Mesenchymal stem cell of the bone marrow (primary cell): Measurements from ENCODE around the gene NAP1L5.

DNA sequence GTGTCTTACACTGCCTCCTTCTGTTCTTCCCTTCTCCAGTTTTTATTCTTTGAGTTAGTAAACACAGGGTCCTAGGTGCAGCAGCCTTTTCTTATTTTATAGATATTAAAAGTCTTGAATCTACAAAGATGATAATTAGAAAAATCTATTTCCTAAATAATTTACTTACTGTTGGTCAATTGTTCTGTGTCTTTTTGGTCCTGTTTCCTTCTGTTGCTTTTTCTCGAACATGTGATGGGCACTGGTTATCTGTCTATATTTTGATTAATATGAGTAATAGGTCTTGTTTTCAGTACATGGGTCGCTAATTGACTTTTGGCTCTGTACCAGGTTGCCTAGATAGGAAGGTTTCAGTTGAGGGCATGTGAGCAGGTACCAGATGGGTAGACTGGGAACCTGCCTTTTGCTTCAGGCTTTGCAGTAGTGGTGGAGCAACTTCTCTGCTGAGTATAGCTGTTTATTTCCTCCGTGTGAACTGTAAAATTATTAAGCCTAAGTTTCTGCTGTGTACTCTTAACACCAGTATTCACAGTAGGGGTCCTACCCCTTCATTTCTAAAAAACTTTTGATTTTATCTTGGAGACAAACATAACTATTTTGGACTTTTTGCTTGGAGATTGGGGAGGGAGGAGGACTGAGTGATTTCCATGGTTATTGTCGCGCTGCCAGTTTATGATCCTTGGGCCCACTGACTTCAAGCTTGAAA, 1.3 kb downstream of the NUDT9 start:
- CAGE, long polyA plus RNA, result no peak

- CAGE, long polyA plus RNA, result no peak
These were observed 28.0 kb downstream of the DMP1 start for GRCh38 chr4:87678142-87678367.

DNA sequence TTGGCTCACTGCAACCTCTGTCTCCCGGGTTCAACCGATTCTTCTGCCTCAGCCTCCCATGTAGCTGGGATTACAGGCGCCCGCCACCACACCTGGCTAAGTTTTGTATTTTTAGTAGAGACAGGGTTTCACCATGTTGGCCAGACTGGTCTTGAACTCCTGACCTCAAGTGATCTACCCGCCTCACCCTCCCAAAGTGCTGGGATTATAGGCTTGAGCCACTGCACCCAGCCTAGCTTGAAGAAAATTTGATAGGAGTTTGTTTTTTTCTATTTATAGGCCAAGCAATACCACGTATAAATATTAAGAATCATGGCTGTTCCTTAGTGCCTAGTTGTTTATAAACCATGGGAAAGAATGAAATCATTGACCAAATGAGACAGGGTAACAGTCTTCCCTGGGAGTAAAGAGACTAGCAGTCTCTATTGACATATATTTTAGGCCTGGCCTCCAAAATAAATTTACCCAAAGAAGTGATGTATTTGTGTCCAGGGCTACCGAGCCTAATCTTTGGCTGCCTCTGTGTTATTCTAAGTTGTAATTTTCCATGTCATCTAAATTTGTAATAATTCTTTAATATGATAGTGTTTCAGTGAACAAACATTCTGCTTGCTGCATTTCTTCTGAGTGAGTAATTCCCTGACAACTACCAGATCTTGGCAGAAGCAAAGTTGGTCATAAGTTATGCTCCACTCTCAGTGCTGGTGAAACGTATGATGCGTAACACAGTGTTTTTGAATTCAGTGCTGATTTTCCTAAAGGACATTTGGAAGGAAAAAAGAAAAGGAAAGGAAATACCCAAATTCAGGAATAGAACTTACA, 10.3 kb downstream of the PKD2 start:
- CAGE, long polyA plus RNA, result no peak

GRCh38 chr4:88361282-88361764, 17.3 kb upstream of the HERC6 start:
- CAGE, long polyA plus RNA, result no peak

- CAGE, long polyA plus RNA, result no peak
These were observed 4.0 kb downstream of the HERC6 start for GRCh38 chr4:88382538-88383195.

DNA sequence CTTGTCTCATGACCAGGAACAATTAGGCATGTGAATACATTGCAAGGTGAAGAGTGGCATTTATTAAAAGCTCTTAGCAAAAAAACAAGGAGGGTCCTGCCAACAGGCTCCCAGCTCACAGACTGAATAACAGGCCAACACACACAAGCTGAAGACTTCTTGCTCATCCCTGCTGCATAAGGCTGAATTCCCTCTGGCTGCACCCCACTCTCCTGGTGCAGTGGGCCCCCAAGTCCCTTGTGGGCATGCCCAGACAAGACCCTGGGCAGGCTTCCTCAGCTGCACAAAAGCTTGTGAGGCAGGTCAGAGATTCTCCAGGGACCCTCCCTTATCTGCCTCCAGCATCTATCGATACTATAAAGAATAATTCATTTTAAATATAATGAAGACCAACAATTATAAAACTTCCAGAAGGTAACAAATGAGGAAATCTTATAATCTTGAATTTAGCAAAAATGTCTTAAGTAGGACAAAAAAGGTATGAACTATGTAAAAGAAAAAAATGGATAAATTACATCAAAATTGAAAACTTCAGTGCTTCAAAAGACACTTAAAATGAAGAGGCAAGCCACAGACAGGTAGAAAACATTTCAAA, 1.6 kb upstream of the HERC5 start:
- CAGE, long polyA plus RNA, result no peak

DNA sequence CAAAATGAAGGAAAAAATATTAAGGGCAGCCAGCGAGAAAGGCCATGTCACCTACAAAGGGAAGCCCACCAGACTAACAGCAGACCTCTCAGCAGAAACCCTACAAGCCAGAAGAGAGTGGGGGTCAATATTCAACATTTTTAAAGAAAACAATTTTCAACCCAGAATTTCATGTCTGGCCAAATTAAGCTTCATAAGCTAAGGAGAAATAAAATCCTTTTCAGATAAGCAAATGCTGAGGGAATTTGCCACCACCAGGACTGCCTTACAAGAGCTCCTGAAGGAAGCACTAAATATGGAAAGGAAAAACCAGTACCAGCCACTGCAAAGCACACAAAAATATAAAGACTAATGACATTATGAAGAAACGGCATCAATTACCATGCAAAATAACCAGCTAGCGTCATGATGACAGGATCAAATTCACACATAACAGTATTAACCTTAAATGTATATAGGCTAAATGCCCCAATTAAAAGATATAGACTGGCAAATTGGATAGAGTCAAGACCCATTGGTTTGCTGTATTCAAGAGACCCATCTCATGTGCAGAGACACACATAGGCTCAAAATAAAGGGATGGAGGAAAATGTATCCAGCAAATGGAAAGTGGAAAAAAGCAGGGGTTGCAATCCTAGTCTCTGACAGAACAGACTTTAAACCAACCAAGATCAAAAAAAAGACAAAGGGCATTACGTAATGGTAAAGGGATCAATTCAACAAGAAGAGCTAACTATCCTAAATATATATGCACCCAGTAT, 43.6 kb downstream of the HERC3 start:
- CAGE, long polyA plus RNA, result no peak

DNA sequence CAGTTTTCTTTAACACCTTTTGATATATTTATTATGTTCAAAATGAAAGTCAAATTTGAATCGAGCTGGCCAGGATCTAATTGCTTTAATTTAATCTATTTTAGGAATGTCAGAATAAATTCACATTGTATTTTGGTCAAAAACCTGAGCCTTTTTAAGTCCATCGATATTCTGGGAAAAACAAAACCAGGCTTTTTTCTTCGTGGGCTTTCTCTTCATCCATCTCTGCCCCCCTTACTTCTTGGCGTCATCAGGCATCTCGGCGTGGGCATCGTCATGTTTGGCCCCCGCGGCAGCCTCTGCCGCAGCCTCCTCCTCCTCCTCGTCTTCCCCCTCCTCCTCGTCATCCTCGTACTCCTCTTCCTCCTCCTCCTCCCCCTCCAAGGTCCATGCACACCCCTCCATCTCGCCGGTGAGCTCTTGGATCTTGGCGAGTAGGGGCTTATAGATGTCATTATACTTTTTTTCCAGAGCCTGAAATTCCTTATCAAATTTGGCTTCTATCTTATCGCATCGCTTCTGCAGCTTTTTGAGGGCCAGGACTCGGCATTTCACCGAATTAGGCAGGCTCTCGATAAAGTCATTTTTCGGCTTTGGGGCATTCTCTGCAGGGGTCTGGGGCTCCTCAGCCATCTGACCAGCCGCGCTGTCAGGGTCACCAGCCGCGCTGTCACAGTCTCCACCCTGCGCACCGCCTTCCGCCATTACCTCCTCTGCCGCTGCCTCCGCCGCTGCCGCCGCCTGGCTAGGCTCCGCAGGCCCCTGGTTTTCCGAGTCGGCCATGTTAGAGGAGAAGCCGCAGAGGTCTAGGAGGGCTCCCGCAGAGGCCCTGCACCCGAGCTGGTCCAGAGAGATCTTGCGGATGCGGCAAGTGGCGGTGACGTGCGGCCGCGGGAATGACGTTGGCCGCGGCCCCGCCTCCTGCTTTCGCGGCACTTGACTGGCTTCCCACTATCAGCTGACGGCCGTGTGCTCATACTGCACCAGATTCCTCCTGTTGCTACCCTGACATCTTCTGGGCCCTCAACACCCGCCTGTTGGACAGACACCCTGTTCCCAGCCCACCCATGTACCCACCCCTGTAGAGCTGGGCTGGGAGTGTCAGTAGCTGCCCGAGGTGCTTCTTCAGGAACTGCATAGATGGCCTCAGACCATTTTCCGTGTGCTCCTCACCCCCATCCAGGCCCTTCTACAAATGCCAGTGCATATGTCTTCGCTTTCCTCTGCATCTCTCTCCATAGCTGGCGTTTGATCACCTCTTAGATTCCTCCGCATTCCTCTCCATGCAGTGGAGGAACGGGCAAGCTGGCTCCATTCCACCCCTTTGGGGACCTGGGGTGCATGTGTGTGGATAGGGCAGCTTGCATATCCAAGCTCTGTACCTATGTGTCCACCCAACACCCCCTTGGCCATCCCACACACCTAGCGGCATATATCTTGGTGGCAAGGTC, at the start of gene NAP1L5:
NAP1L5 (minus strand) TSS at position 858 of the 1,451 bp plus-strand sequence.
- CAGE, long polyA plus RNA, result no peak

GRCh38 chr4:88727542-88728289, 30.1 kb upstream of the NAP1L5 start:
- CAGE, long polyA plus RNA, result no peak

DNA sequence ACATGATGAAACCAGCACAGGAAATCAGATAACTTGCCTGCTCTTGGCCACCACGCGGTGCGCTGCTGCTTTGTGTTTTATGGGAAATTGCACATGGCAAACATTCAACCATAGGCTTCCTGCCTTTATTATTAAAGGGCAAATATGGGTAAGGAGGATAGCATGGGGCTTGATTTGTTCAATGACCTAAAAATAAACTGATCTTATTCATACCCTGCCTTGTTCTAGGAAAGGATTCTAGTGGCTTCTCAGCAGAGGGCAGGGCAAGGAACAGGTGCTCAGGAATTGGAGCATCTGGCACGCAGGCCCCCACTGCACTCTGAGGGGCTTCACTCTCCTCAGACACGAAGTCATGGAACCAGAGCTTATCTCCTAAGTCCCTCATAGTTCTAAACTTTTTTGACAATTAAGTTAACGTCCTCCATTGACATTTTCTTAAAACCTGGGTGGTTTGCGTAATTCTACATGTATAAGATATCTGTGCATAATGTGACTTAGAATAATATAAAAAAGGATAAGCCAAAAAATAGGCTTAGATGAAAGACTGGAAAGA, 31.8 kb upstream of the NAP1L5 start:
- CAGE, long polyA plus RNA, result no peak

DNA sequence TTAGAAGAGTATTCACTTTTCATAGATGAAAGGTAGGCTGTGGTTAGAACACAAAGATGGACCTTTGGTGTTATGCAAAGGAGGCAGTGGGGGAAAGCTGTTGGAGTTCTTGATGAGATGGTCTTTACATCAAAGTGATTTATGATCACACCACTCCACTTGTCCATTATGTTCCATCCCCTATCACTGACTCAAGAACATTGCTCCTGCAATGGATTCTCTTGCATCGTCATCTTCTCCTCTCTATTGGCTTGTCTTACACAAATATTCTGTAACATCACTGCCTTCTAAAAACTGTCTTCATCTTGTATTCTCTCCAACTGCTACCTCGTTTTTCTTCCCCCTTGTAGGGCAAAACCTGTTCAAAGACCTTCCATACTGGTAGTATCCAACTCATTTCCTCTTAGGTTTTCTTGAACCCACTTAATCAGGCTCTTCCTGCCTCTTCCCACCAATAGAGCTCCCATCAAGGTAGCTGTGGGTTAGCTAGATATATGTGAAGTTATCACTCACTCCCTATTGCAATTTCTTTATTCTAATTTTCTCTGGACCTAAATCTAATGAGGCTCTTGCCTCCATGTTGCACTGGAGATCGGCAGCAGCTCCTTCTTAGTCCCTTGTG, 75.4 kb upstream of the NAP1L5 start:
- CAGE, long polyA plus RNA, result no peak

GRCh38 chr4:88773572-88774576, 76.2 kb upstream of the NAP1L5 start:
- CAGE, long polyA plus RNA, result no peak

- CAGE, long polyA plus RNA, result no peak
These were observed 123.4 kb upstream of the NAP1L5 start for GRCh38 chr4:88820934-88821506.

- CAGE, long polyA plus RNA, result no peak
These were observed 871 bp downstream of the TIGD2 start for GRCh38 chr4:89112012-89112796.

DNA sequence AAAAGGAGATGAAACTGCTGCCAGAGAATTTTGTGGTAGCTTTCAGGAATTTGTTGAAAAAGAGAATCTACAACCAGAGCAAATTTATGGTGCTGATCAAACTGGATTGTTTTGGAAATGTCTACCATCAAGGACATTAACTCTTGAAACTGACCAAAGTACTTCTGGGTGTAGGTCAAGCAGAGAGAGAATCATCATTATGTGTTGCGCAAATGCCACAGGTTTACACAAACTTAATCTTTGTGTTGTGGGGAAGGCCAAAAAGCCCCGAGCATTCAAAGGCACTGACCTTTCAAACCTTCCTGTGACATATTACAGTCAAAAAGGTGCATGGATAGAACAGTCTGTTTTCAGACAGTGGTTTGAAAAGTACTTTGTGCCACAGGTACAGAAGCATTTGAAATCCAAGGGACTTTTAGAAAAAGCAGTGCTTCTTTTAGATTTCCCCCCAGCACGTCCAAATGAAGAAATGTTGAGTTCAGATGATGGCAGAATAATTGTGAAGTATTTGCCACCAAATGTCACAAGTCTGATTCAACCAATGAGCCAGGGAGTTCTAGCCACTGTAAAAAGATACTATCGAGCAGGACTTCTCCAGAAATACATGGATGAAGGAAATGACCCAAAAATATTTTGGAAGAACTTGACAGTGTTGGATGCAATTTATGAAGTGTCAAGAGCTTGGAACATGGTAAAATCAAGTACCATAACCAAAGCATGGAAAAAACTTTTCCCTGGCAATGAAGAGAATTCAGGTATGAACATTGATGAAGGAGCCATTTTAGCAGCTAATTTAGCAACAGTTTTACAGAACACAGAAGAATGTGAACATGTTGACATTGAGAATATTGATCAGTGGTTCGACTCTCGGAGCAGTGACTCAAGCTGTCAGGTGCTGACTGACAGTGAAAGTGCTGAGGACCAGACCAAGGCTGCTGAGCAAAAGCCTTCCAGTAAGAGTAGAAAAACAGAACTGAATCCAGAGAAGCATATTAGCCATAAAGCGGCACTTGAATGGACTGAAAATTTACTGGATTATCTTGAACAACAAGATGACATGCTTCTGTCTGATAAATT, 2.4 kb downstream of the TIGD2 start:
- CAGE, long polyA plus RNA, result no peak

DNA sequence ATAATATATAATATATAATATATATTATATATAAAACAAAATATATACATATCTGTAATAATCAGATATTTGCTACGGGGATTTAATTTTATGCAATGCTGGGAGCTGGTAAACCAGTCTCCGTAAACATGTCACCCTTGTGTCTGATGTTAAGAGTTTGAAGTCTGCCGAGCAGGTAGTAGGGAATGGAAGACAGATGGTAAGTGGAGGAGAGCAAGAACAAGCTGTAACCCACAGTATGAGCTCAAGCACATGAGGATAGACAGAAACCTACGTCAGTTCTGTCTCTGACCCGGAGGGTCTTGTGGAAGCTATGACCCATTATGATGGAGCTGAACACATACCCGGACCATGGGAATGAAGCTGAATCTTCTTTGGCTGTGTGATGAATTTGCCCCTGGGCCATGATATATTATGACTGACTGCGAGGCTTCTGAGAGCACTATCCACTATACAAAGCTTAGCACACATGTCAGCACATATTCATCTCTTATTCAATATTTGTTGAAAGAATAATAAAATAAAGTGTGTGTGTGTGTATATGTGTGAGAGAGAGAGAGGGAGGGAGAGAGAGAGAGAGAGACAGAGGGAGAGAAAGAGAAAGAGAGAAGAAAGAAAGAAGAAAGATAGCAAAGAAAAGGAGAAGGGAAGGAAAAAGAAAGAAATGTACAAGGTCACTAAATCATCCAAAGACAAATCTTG, 46.3 kb downstream of the TIGD2 start:
- CAGE, long polyA plus RNA, result no peak

DNA sequence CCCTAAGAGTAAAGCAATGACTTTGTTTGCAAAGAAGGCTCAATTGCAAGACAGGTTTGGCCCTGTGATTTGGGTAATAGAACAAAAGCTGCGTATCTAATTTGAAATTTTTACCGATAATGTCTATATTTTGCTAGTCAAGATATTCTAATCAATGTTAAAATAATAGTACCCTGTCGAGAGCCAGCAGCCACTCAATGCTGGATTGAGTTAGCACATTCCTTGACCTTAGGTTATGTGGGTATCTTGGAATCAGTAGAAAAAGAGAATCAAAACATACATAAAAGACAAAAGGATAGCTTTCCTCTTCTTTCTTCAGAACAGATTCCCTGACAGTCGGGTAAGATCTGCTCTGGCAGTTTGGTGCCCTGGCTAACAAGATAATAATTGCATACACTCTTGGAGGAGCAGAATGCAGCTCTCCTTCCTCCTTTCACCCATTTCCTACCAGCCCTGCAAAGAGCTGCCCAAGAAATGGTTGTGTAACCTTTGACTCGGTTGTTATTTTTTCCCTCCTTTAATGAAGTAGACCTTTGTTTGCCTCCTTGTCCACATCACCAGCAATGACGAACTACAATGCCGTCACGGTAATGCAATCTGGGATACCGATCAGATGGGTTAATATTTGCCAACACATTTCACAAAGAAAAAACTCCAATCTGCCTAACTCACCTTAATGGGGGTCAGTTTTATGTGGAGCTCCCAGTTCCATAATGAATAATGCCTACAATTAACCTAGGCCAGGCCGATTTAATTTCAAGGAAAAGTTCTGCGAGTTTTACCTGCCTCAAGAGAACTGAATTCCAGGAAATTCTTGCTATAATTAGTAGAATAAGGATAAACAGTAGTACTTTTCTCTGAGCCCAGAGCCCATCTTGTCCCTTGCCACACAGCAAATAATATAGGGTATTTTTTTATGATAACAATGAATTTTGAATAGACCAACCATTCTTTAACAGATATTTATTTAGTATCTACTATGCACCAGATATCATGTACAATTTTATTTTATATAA, 32.1 kb downstream of the GPRIN3 start:
- CAGE, long polyA plus RNA, result no peak

DNA sequence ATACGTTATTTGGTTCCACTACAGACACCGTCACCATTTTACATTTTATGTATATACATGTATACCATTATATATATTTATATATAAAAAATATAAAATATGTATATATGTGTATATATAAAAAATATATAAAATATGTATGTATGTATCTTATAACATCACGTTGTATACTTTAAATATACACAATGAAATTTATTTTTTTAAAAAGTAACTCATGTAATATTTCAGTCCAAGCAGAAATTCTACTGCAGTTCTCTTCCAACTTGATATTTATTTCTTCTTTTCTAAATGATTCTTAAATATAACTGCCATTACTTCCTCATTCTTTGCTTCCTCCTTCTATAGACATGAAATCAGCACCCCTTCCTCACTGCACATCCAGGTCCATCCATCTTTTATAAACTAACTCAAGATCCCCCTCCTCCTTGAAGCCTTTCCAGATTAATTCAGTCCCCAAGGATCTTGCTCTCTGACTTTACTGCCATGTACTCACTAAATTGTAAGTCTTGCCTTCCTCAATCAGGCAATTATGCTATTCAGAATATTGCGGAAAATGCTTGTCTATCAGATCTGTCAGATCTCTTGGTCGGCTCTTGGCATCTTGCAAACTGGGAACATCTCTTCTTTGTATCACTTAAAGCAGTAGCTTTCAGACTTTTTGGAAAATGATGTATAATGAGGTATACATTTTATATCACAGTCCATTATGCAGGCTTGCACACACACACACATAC, 3.7 kb downstream of the GPRIN3 start:
- CAGE, long polyA plus RNA, result no peak

- CAGE, long polyA plus RNA, result no peak
These were observed 83.5 kb downstream of the SNCA start for GRCh38 chr4:89753453-89753796.

DNA sequence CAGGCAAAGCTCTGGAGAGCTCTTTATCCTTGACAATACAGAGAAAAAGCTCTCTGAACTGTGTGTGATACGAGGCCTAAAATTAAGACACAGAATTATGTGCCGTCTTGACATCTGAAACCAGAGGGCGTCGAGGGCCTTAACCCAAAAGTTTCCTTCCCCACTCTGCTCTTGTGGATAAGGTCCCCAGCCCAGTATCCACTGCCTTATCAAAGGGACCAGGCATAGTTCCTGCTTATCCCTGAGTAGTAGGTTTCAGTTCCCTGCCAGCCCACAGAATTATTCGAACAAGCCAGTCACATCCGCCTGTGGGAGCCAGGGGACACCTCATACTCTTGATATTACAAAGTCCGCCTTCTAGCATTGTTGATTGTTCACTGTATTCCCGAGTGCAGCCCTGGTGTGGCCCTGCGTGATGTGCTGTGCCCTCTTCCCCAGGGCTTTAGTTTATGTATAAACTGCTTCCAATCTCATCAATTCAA, 5.4 kb upstream of the MMRN1 start:
- CAGE, long polyA plus RNA, result no peak